SJSA1 (cell line): ENCODE measurements around a stretch of chr1.

DNA sequence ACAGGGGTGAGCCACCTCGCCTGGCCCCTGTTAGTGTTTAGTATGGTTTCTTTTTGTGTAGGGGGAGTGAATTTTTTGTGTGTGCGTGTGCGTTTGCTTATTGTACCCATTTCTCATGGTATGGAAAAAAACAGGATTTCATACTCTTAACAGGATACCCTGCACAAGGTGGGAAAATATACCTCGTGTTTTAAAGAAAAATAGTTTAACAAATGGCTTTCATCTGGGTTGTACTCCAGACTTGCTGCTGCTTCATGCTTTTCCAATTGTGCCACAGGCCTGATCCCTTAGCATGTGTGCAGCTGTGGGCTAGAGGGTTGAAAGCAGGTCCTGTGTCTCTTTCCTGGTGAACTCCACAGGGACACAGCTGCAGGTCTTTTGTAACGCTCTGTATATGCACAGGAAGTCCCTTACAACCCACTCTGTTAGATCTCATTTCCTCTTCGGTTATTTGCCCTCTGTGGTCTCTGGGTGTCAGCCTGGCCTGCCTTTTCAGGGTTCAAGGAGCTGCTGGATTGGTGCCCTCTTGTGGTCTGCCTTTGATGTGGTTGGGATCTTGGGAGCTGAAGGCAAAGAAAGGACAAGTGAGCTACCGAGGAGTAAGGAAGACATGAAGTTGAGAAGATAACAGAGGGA, 43.8 kb downstream of the UCK2 start:
- RAMPAGE, long total RNA: no peak

- RAMPAGE, long total RNA: no peak
Observed at GRCh38 chr1:165910405-165911567, 83.4 kb downstream of the UCK2 start.

- RAMPAGE, long total RNA: no peak
Observed at GRCh38 chr1:166878506-166878882, 2.4 kb upstream of the TADA1 start.

DNA sequence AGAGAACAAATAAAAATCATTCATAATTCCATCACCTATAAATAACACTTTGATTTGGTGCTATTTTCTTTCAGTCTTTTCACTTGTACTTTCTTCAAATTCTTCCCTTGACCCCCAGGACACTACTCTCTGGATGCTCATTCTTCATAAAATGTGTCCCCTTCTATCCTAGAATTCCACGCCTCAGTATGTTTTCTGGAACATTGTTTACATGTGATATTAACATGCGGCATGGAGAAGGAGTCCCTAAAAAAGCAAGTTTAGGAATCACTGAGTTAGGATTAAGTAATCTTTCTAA, 31.7 kb downstream of the GPA33 start:
- RAMPAGE, long total RNA: no peak

DNA sequence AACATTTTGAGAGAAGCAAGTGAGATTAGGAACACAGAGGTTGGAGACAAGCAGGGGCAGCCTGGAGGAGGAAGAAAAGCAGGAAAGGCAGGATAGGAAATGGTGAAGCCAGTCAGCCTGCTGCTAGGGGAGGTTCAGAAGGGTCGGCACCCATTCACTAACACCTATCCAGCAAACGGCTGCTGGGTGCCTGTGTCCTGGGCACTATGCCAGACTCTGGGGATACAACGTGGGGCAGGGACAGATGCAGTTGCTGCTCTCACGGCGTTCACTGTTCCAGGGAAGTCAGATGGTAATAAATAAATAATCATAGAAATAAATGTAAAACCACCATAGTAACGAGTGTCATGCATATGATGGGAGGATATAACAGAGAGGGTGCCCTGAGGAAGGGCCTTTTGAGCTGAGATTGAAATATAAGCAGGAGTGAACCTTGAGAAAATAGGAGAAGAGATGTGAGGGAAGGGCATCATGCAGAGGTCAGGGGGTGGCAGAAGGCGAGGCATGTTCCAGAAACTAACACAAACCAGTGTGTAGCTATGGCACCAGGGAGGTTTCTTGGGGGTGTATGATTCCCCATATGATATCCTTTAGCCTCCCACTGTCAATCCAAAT, 6.8 kb downstream of the GPA33 start:
- RAMPAGE, long total RNA: no peak

DNA sequence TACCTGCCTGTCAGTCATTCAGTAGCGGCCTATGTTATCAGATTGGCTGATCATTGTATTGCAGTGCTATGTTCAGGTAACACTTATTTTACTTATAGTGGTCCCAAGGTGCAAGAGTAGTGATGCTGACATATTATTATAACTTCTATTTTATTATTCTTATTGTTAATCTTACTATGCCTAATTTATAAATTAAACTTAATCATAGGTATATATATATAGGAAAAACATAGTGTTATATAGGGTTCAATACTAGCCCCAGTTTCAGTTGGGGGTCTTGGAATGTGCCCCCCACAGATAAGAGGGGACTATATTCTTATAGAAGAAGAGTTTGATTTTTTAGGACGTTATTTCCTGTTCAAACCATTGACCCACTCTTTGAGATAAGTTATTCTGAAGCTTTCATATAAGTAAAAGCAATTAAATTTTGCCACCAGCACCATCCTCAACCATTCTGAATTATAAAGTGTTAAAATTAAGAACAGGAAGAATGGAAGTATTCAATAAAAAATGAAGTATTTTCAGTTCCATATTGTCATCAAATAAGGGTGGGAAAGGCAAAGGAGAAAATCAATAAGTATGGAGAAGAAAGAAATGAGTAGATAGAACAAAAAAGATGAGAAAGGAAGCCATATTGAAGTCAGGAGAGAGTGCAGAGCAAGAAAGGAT, 55.7 kb downstream of the POU2F1 start:
- RAMPAGE, long total RNA: no peak

DNA sequence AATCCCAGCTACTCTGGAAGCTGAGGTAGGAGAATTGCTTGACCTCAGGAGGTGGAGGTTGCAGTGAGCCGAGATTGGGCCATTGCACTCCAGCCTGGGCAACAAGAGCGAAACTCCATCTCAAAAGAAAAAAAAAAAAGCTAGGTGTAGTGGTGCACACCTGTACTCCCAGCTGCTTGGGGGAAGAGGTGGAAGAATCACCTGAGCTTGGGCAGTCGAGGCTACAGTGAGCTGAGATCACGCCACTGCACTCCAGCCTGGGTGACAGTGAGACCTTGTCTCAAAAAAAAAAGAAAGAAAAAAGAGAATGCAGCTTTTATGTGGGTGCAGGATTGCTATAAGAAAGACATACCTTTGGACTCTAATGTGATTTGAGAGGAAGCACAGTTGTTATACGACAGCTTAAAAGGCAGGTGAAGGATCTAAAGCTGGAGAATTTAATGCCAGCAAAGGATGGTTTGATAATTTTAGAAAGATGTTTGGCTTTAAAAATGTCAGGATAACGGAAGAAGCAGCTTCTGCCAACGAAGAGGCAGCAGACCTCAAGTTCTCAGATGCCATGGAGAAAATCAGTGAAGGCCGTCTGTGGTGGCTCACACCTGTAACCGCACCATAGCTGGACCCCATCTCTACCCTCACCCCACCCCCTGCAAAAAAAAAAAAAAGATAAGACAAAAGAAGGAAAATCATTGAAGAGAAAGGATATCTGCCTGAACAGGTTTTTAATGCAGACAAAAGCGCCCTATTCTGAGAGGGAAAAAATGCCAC, 116.5 kb downstream of the POU2F1 start:
- RAMPAGE, long total RNA: no peak

- RAMPAGE, long total RNA: no peak
Observed at GRCh38 chr1:167422381-167423620, 95.5 kb downstream of the CD247 start.

DNA sequence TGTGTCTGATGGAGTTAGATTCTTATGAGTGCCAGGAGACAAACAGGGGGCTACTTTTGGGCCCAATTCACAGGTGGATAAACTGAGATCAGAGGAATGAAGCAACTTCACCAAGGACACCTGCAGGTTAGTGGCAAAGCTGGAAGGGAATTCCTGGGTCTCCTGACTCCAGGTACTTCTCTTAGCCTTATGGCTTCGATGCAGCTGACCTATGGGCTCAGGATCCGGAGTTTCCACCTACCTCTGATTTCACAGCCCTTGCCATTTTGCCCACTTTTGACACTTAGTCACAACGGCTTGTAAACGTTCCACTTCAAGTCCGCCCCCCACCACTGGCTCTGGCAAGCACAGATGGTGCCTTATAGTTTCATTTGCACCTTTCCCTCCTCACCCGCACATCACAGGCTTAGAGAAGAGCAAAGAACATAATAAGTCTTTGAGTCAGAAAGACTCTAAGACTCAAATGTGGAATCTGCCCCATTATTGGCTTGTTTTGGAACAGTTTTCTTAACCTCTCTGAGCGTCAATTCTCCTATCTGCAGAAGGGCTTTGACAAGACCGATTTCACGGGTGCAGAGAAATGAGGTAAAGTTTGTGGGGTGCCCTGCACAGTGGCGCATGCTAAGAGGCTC, 72.3 kb downstream of the CD247 start:
- RAMPAGE, long total RNA: no peak

DNA sequence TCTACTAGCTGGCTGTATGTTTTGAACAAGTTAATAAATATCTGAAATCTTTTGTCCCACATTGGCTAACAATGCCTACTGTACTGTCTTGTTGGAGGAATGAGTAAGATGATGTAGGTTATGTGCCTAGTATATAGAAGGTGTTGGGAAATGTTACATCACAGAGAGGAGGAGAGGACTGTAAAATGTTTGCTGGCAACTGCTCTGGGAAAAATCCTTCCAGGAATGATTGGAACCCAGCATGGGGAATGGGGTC, 14.1 kb upstream of the CD247 start:
- RAMPAGE, long total RNA: no peak

GRCh38 chr1:167547870-167548302, 5.7 kb downstream of the CREG1 start:
- RAMPAGE, long total RNA: no peak

DNA sequence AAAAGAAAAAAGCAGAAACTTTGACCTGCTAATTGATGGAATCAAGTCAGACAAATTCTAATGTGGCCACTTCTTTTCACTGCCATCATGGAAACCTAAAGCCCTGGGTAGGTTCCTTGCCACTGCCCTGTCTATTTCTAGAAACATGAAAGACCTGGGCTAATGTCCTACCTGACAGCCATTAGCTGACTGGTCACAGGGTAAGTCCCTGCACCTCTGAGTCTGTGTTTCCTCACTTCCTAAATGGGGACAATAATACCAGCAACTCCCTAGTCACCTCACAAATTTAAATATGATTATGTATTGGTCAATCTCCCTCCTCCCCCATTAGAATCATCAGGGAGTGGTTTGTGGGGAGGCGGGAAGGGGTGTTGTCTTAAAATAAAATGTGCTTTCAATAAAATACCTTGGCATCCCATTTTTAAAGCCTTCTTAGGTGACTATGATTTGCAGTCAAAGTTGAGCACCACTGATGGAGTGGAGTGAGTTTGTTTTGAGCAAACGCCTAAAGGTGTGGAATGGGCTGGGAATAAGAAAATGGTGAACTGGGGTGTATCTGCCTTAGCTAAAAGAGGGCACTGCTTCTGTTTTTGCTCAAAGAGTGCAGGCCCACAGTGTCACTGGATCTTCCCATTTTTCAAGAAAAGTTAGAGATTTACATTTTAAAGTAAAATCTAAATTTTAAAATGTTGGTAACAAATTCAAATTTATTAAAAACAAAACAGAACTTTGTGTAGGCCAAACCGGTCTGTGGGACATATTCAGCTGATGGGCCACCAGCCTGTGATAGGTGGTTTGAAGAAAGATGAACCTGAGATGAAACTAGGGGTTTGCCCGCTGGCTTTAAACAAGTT, 2.0 kb downstream of the CREG1 start:
- RAMPAGE, long total RNA: no peak

DNA sequence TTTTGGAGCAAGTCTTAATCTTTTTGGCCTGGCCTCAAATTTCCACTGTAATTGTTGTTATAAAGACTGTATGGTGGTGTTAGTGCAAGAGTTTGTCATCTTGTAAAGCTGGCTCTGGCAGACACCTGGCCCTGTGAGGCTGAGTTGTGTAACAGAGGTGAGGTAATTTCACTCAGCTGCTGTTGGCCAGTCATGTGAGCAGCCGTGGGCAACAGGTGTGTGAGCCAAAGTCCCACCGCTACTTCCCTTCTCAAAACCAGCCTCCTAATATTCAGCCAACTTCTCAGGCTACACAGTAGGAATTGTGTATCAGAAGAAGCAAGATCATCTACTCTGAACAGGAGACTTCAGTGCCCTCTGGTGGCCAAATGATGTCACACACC, 2.4 kb upstream of the CREG1 start:
- RAMPAGE, long total RNA: no peak

GRCh38 chr1:167616551-167617220, 13.3 kb upstream of the RCSD1 start:
- RAMPAGE, long total RNA: no peak

GRCh38 chr1:167642029-167642834, 12.2 kb downstream of the RCSD1 start:
- RAMPAGE, long total RNA: no peak

DNA sequence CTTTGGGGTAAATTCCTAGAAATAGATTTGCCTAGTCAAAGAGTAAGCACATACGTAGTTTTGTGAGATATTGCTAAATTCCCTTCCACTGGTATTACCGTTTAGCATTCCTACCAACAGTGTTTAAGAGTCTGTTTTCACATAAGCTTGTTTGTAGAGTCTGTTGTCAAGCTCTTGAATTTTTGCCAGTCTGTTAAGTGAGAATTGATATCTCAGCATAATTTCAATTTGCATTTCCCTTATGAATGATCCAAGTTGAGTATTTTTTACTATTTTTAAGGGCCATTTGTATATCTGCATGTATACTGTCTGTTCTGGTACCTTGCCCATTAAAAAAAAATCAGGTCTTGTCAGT, 37.0 kb upstream of the MPC2 start:
- RAMPAGE, long total RNA: no peak

DNA sequence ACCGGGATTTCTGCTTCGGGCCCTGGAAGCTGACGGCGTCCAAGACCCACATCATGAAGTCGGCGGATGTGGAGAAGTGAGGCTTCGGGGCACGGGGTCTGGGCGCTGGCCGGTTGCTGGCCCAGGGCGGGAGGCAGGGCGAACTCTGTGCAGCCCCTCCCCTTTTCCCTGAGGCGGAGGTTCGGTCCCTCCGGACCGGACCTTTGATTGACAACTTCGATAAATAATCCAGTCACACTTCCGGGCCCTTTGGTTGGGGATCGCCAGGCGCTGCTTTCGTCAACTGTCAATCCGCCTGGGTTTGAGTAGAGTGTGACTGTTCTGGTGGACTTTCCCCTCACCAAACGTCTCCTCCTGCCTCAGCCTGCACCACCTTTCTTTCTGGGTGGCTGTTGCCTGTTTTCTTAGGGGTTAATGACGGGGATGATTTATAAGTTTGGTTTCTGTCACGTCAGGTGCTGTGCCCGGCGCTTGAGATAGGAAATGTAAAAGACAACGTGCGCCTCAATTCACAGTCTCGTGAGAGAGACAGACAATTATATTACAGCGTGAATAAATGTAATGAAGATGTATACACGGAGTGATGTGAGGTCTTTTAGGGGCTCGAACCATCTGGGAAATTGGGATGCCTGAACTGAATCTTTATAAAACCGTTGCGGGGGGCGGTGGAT, 479 bp downstream of the TIPRL start:
- RAMPAGE, long total RNA: no peak

- RAMPAGE, long total RNA: no peak
Observed at GRCh38 chr1:168246482-168246856, 20.7 kb downstream of the SFT2D2 start.

DNA sequence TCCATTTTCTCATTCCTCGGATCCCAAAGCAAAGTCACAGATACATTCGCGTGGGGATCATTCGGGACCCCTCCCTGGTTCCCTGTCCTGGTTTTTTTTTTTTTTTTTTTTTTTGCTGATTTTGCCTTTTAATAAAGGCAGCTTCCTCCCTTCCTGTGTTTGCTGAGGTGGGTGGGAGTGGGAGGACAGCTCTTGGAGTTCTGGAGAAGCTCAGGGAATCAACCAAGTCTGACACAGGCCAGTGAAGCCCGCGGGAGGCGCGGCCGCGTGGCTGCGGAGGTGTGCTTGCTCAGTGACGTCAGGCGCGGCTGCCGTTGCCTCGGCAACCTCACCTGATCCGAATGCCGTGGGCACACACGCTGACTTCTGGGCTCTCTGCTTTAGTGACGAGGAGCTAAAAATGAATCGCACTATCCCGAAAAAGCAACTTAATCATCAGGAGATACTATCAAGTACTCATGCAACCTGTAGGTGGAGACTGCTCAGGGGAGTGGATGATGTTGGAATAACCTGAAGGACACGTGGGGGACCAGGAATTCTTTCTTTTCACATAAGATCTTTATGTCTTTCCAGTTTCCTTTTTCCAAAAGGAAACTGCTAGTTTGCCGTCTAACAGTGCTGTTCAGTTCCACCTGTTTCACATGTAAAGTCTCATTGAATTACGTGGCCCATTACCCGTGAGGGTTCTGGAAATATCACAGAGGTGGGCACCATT, 106.5 kb downstream of the TBX19 start:
- RAMPAGE, long total RNA: no peak

DNA sequence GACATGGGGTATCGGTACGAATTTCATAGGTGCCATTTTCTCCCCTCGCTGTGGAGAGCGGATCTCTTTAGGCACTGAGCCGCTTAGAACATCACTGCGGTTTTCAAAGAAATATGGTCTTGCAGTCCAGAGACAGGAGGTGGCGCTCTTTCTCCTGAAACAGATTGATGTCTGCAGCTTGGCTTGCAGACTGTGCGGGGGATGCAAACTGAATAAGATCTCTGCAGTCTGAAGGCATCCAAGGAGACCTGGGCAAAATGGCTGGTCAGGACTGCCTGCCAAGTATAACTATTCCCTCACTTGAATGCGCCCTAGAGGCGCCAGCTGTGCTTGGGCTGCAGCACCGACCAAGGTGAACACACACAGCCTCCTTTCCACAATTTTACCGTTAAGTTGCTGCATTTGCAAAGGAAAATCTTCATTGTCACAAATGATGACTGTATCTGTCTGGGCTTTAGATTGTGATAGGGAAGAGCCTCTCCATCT, 103.9 kb downstream of the XCL2 start:
- RAMPAGE, long total RNA: no peak